ENCODE data around the genes GOLGA6L10 and GOLGA6L9.

DNA sequence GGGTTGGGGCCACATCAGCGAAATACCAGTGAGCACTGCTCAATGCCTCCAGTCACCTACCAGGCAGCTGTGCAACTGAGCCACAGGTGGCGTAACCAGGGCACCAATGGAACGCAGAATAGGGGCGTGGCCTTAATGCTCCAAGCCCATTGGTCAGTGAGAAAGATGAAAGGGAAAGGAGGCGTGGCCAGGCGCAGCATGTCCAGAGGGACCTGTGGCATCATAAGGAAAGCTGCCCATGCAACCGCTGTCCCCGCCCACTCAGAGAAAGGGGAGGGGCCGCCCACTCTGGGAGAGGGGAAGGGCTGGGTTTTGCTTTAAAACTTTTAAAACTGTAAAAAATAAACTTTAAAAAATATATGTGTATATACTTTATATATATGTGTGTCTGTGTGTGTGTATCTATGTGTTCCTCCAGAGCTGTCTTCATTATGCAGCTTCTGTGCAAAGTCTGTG, at the start of gene GOLGA6L10:
Gene GOLGA6L10 (minus strand): TSS at position 115 of the 456 bp plus-strand sequence.
- CAGE, long polyA plus RNA: no peak
- RRBS: no CpG with 5 or more reads among the region's 9 CpGs

DNA sequence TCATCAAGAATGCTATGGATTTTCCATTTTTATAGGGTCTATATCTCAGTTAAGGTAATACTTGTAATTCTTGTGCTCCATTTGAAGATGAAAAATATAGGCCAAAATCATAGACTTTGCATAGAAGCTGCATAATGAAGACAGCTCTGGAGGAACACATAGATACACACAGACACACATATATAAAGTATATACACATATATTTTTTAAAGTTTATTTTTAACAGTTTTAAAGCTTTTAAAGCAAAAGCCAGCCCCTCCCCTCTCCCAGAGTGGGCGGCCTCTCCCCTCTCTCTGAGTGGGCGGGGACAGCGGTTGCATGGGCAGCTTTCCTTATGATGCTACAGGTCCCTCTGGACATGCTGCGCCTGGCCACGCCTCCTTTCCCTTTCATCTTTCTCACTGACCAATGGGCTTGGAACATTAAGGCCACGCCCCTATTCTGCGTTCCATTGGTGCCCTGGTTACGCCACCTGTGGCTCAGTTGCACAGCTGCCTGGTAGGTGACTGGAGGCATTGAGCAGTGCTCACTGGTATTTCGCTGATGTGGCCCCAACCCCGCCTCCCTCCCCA, at the start of gene GOLGA6L9:
Gene GOLGA6L9 (plus strand): TSS at position 280 of the 572 bp plus-strand sequence.
- CAGE, long polyA plus RNA: no peak
- RRBS: no CpG with 5 or more reads among the region's 10 CpGs

- CAGE, long polyA plus RNA: no peak
- RRBS: no CpG with 5 or more reads among the region's 6 CpGs
These were observed 4.1 kb downstream of the RPS17 start for GRCh38 chr15:82536025-82536751.

GRCh38 chr15:82543091-82543412, 2.8 kb upstream of the RPS17 start:
- CAGE, long polyA plus RNA: no peak
- RRBS: no CpG with 5 or more reads among the region's 3 CpGs

GRCh38 chr15:82709225-82709795, 365 bp downstream of the AP3B2 start:
- CAGE, long polyA plus RNA: no peak
- RRBS: 3% methylated on average over 9 of the region's 65 CpGs

DNA sequence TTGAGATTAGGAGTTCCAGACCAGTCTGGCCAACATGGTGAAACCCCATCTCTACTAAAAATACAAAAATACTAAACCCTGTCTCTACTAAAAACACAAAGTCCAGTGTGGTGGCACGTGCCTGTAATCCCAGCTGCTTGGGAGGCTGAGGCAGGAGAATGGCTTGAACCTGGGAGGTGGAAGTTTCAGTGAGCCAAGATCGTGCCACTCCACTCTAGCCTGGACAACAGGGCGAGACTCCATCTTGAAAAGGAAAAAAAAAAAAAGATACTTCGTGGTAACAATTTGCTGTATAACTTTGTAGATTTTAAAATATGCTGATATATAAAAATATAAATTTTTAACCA, 10.3 kb downstream of the WHAMM start:
- CAGE, long polyA plus RNA: no peak
- RRBS: no CpG with 5 or more reads among the region's 4 CpGs

- CAGE, long polyA plus RNA: no peak
- RRBS: no CpG with 5 or more reads among the region's 10 CpGs
These were observed 16.8 kb downstream of the WHAMM start for GRCh38 chr15:82826057-82826730.

DNA sequence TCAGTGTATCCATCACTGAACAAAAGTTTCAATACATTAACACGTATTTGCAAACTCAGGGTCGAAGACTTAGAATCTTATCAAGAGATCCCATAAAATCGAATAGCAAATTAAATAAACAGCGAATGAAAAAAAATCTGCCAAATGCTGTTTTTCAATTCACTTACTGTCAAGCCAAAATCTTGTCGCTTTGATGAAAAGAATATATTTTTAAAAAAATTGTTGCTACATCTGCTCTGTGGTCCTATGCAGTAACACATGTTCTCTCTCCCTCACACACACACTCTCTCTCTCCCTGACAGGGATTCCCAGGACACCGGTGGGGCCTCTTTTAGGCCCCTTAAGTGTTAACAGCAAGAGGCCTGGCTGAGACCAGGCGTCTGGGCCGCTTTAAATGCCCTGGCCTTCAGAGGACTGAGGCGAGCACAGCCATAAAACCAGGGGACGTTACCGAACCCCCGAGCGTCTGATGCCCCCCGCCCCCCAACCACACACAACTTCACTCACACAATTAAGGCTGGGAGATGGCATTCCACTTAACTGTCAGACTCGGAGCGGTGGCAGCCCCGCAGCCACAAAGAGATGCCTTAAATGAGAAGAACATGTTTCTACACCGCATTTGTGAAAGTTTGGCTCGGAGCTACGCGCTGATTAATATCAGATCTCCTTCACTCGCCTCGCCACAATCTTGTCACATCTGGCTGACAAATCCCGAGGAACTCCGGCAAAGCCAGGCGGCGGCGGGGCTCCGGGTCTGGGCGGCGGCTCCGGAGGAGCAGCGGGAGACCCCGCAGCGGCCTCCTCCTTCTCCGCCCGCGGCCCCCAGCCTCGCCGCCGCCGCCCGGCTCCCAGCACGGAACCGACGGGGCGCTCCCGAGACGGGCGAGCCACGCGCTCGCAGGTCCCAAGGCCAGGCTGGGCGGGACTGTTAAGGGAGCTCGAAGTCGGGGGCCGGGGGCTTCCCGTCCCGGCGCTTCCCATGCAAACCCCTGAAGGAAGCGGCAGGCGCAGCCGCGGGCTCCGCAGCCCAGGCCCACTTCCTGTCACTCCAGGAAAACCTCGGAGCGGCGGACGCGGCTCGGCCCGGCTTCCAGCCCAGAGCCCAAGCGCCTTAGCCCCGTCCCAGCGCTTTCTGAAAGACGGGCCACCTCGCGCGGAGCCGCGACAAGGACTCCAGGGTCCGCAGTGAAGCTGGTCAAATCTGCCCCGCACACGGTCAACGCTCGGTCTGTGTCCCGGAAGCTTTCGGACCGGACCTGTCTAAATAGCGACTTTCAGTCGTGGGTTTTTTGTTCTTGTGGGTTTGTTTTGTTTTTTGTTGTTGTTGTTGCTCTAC, 1.4 kb downstream of the BNC1 start:
- CAGE, long polyA plus RNA: no peak
- RRBS: 2% methylated on average over 31 of the region's 91 CpGs

DNA sequence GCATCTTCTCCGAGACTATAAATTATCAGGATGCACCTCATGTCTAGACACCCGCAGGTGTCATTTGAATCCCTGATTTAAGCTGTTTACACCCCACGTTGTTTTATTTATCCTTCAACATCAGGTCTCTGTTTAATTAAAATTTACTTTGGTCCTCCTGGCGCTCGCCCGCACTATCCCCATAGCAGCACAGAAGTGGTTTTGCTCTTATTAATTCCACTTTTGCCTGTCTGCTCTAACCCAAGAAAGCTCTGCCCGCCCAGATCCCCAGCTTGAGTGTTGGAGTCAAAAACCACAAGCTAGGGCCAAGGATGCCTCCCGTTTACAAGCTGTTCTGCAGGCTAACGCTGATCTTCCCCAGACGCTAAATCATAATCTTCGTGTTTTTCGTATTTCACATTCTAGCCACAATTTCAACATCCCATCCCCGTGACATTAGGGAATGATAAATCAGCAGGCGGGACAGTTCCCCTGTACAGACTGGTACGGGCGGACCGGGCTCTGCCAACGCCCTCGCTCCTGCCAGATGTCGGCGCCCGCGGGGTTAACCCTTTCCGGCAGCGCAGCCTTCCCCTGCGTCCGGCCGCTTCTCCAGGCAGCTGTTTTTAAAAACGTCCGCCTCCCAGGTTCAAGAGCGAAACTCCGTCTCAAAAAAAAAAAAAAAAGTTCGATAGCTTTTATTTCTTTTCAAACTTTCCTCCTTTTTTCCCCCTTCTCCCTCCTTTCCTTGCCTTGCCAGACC, 80.9 kb upstream of the BNC1 start:
- CAGE, long polyA plus RNA: no peak
- RRBS: 2% methylated on average over 8 of the region's 33 CpGs

DNA sequence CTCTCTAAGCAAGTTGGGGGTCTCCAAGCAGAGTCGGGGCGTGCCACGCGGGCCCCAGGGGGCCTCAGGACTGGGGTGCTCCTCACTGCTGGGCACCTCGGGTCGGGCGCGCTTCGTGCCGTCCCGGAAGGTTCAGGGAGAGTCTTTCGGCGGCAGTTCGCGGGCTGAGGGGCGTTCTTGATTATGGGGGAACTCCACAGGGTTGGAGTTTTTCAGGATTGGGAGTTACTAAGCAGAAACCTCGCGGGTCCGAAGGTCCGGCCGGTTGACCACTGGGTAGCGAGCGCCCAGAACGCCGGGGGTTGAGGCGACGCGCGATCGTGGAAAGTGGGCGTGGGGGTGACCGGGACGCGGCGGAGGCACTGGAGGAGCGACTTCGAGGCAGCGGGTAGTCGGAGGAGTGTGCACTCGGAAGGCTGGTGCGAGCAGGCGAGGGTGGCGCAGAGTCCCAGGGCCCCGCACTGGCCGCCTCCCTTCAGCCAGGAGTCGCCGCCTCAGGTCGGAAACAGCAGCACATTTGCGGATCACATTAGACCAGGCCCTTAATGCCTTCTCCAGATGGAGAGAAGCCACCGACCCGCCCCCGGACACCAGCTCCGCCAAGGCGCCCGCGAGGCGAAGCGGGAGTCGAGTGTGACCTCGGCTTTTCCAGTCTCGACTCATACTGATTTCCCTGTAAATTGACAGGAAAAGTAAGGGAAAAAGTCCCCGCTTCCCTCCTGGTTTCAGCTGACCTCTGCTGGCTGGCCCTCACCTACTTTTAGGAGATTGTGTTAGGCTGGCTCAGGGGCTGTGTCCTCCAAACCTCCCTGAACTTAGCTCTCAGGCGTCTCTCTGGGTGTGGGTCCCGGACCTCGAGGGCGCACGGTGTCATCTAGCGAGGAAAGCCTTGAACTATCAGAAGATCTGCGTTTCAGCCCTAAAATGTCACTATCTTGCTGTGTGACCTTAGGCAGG, 718 bp downstream of the ADAMTSL3 start:
- CAGE, long polyA plus RNA: no peak
- RRBS: 4% methylated on average over 8 of the region's 69 CpGs

DNA sequence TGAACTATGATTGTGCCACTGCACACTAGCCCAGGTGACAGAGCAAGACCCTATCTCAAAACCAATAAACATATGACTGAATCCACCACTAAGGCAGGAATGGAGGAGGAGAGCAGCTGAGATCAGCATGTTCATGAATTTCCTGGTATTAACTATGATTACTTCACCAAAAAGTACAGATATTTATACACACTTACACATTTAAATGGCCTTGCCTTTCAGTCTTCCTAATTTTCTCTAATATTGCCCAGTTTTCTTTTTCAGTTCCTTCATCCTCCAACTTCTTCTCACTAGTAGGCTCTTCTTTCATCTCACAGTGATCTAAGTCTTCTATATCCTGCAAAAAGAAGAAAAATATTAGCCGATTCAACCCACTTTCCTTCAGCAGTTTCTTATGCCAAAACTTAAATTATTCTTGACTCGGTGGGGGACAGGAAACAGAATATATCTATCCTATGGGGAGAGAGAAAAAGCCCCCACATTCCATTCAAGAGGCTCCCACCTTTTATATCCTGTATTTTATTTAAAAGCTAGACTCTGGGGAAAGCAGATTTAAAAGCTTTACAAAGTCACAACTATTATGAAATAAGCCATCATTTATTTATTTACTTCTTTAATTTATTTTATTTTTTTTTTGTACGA, 58.7 kb upstream of the ZSCAN2 start:
- CAGE, long polyA plus RNA: no peak
- RRBS: no CpG with 5 or more reads among the region's 3 CpGs

- CAGE, long polyA plus RNA: no peak
- RRBS: 3% methylated on average over 8 of the region's 20 CpGs
These were observed 557 bp upstream of the ZSCAN2 start for GRCh38 chr15:84600217-84600686.

- CAGE, long polyA plus RNA: no peak
- RRBS: no CpG with 5 or more reads among the region's 7 CpGs
These were observed 1.8 kb downstream of the WDR73 start for GRCh38 chr15:84652212-84652821.

- CAGE, long polyA plus RNA: no peak
- RRBS: no CpG with 5 or more reads among the region's 12 CpGs
These were observed 26.3 kb upstream of the PDE8A start for GRCh38 chr15:84955243-84955844.

DNA sequence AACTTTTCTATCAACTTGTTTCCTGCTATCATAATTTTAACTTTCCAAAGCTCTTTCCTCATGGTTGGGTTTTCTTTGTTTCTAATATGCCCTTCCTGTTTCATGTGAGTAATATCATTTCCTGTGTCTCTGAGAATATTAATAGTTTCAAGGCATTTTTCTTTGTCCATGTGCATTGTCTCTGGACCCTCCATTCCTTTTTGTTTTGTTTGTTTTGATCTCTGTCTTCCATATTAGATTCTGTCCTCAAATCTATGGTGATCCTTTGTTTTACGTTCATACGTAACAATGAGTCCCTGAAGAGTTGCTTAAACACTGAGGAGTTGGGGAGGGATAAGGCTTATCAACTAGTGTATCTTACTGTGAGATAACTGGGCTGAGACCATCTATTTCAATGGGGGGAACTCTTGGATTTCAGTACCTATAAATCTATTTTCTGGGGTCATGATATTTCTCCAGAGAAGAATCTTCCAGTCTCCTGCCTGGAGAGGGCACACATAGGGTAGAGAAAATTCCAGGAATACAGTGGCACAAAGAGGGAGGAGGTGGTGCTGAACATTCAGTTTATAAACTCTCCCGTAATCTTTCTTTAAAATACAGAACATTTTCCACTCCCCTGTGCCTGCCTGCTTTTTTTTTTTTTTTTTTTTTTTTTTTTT, 21.9 kb upstream of the PDE8A start:
- CAGE, long polyA plus RNA: no peak
- RRBS: no CpG with 5 or more reads among the region's 3 CpGs

GRCh38 chr15:84982374-84983000, 831 bp downstream of the PDE8A start:
- CAGE, long polyA plus RNA: no peak
- RRBS: 1% methylated on average over 14 of the region's 39 CpGs

- CAGE, long polyA plus RNA: no peak
- RRBS: no CpG with 5 or more reads among the region's 3 CpGs
These were observed 27.1 kb downstream of the PDE8A start for GRCh38 chr15:85008659-85009327.

DNA sequence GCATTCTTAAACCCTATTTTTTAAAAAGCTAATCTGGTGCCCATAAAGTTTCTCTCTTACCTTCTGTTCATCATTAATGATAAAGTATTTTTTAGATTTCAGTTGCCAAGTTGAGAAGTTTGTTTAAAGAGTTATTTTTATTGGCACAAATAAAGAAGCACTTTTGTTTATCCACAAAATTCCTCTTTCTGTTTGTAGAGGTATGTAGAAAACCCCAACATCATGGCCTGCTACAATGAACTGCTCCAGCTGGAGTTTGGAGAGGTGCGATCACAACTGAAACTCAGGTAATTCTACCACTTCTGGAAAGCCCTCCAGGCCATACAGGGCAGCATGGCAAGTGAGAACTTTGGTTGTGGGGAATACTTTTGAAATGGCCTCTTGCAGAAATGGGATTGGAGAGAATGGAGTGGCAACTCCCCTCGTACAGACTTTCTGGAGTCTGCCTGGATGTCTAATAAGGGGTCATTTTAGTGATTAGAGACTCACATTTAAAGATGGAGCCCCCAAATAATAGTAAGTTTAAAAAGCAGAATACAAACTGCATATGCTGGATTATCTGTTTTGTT, 101.8 kb downstream of the PDE8A start:
- CAGE, long polyA plus RNA: no peak
- RRBS: no CpG with 5 or more reads among the region's 2 CpGs

DNA sequence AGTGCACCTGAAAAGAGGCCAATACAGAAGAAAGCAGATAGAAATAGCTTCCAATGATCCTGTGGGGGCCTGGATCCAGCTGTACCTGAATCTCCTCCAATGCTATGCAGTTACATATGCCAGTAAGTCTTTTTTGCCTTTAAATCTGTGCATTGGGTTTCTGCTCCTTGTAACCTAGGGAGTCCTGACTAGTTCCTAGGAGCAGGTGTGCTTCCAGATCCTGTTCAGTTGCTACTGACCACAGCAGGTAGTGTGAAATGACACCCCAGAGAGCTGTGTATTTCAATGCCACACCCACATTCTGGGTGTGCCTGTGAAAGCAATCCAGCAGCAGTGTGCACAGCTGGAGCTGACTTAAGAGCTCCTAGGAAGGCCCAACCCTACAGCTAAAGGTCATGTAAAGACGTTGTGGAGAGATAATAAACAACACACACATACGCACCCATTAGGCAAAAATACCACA, 62.3 kb upstream of the AKAP13 start:
- CAGE, long polyA plus RNA: no peak
- RRBS: no CpG with 5 or more reads among the region's 2 CpGs

- CAGE, long polyA plus RNA: no peak
- RRBS: no CpG with 5 or more reads among the region's 2 CpGs
These were observed 61.8 kb upstream of the AKAP13 start for GRCh38 chr15:85318582-85318928.

Measured in osteoblast (primary cell).